ENCODE results near the genes TMBIM1, CYP27A1, IHH and DNPEP.

GRCh38 chr2:218292330-218292921 lies at the start of gene TMBIM1:
TMBIM1 (minus strand) TSS chr2:218292503.
- RAMPAGE, long total RNA = start-site peak on the minus strand at chr2:218292503-218292545, 61 and 149 reads in 2 replicates
- RRBS = 3% methylated on average over 31 of the region's 45 CpGs

- RAMPAGE, long total RNA = no peak
- RRBS = no CpG with 5 or more reads among the region's 12 CpGs
These were observed 932 bp upstream of the CTDSP1 start for GRCh38 chr2:218398860-218399012.

DNA sequence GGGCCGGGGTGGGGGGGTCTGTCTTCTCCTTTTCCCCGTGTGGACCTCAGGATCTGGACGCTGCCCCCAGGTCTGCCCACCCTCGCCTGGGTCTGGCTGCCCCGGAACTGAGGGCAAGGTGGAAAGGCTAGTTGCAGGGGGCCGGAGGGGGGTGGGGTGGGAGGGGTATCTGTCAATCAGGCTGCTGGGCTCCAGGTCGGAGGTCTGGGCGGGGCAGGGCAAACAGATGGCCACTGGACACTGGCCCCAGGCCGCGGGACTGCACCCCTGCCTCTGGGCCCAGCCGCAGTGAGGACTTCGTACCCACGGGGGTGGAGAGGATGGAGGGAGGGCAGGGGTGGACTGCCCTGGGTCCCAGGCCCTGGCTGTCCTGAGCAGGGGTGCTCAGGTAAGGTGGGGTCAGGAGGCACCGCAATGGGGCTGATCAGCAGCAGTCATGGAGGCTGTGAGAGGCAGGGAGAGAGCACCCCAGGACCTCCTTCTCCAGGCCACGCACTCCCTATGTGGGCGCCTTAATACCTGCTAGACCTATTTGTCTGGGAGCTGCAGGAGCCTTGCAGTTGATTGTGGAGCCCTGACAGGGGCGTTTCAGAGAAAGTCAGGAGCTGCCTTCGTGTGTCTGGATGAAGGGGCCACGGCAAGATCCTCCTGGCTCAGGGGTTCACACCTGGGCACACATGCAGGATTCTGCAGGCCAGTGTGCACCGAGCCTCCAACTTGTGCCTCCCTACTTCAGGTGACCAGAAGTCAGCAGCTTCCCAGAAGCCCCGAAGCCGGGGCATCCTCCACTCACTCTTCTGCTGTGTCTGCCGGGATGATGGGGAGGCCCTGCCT lies 1.4 kb downstream of the CTDSP1 start:
- RAMPAGE, long total RNA = no peak
- RRBS = 3% methylated on average over 4 of the region's 23 CpGs

DNA sequence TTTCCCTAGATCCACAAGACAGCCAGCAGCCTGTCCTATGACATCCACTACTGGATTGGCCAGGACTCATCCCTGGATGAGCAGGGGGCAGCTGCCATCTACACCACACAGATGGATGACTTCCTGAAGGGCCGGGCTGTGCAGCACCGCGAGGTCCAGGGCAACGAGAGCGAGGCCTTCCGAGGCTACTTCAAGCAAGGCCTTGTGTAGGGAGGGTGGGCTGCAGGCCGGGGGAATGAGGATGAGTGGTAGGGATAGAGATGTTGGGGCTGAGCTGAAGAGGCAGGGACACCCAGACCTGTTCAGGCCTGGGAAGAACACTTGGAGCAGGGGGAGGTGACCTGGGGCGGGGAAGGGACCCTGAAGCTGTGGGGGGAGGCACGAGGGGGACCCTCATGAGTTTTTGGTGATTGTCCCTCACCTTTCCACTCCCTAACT lies 6.7 kb downstream of the VIL1 start:
- RAMPAGE, long total RNA = no peak
- RRBS = 84% methylated on average over 5 of the region's 9 CpGs

DNA sequence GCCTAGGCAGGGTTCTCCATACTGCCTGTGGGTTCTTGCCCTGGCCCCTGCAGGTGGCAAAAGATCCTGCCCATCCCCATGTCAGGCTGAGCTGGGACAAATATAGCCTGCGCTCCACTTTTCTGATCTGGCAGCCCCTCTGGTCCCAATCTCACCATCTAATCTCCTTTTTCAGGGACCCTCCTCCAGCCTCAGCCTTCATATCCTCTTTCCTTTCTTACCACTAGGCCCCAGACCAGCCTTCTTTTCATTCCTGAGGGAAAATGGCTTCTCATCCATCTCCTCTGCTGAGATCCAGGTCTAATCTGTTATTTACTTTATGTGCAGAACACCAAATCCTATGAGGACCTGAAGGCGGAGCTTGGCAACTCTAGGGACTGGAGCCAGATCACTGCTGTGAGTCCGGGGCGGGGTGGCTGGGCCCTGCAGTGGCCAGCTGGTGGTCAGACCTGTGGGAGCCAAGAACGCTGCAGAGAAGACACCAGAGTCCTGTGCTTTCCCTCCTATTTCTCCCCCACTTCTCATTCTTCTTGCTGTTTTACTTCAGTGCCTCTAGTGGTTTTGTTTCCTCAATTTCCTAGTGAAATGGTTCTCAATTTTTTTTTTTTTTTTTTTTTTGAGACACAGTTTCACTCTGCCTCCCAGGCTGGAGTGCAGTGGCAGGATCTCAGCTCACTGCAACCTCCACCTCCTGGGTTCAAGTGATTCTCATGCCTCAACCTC lies 19.6 kb downstream of the VIL1 start:
- RAMPAGE, long total RNA = no peak
- RRBS = no CpG with 5 or more reads among the region's 5 CpGs

DNA sequence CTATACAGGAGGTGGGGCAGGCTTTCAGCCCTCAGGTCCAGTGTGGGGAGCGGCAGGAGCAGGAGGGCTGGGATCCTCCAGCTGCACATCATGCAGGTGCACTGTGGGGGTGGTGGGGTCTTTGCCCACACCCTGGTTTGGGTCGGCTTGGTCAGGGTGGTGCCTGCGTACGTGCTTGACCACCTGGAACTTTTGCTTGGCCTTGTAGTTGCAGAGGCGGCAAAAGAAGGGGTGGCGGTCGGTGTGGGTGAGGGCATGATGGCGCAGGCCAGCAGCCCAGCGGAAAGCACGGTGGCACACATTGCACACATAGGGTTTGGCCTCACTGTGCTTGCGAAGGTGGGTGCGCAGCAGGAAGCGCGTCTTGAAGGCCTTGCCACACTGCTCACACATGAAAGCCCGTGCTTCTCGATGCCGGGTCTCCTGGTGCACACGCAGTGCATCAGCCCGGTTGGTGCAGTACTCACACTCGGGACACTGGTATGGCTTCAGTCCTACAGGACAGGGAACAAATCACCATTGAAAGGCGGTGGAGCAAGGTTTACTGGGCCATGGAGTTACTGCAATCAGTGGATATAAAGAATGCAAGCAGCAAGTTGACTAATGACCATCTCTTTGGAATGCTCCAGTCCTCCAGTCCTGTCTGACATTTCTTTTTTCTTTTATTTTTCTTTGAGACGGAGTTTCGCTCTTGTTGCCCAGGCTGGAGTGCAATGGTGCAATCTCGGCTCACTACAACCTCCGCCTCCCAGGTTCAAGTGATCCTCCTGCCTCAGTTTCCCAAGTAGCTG lies 20.9 kb downstream of the ZNF142 start:
- RAMPAGE, long total RNA = no peak
- RRBS = no CpG with 5 or more reads among the region's 25 CpGs

DNA sequence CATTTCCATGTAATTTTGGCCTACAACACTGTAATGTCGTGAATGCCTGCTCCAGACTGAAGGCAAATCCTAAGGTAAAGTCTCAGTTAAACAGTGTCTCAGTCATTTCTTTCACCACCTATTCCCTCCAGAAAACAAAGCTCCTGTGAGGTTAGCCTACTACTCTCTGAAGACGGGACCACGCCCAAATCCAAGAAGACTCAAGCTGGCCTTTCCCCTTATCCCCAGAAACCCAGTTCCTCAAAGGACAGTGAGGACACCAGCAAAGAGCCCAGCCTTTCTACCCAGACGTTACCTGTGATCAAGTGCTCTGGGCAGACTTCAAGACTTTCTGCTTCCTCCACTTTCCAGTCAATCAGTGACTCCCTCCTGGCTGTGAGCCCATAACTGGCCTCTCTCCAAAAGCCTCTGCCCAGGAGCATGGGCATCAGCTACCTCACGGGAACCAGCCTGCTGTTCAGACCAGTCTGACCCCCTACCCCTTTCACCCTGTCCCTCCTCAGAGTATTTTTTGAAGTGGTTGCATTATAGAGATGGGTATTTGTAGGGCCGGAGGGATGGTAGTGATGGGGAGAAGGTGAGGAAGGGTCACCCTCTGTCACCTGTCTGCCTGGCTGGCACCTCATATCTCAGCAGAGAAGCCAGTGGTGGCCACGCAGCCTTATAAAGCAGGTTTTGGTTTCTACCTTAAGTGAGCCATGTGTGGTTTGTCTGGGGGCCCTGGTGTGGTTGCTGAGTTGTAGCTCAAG lies 27.8 kb upstream of the CYP27A1 start:
- RAMPAGE, long total RNA = no peak
- RRBS = no CpG with 5 or more reads among the region's 7 CpGs

GRCh38 chr2:218781432-218782231 lies at the start of gene CYP27A1:
CYP27A1 (plus strand) TSS chr2:218782147.
- RAMPAGE, long total RNA = no peak
- RRBS = 1% methylated on average over 16 of the region's 62 CpGs

DNA sequence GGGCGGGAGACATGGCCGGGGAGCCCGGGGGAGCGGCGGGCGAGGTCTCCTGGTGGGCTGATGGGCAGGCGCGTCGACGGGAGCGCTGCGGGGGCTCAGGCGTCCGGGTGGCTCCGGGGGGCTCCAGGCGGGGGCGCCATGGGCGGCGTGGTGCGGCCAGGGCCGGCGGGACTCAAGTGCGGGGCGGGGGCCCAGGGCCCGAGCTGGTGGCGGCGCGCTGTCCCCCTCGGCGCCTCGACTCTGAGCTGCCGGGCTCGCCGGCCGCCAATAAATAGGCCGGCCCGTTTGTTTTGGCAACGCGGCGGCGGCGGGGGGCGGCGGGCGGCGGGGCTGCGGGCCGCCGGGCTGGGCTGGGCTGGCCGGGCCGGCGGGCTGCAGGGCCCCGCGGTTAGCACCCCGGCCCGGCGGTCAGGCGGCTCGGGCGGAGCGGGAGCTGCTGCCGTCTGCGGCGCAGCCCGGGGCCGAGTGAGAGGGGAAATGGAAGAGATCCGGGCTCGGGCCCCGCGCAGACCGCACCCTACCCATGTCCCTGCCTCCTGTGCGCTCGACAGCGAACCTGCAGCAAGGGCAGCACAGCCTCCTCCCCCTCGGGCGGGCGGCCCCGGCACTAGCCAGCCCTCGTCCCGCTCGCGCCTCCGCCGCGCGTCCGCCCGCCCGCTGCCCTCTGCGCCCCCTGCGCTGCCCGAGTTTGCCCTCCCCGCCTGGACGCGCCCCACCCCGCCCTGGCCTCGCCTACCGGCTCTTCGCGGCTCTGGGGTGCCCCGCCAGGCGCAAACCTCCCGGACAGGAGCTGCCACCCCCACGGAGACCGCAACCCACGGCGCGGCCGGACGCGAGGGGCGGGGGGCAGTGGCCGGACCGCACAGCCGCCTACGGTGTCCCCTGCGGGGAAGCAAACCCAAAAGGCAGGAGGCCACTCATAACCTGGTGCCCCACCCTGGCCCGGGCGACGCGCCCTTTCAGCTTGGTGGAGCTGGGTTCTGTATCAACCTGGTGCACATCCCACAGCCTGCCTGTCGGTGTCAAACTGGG lies at the start of gene IHH:
Gene IHH, minus strand, starts transcription at position 467 of the 1,032 bp plus-strand sequence.
- RAMPAGE, long total RNA = no peak
- RRBS = 2% methylated on average over 74 of the region's 122 CpGs

DNA sequence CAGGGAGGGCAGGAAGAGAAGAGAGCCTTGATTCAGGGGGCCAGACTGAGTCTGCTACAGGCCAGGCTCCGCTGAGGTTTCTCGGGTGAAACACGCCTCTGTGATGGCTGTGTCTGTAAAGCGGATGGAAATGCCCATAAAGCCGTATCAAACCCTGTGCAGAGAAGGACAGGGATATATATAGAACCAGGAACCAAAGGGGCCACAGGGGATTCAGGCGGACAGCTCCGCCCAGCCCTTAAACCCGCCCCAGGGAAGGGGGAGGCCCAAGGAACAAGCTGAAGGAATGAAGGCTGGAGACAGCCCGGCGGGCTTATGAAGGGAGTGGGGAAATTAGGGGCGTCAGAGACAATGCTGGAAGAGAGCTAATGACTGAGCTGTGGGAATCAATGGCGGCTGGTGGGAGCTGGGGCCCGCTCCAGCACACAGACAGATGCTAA lies 42.1 kb downstream of the NHEJ1 start:
- RAMPAGE, long total RNA = no peak
- RRBS = no CpG with 5 or more reads among the region's 13 CpGs

- RAMPAGE, long total RNA = no peak
- RRBS = no CpG with 5 or more reads among the region's 15 CpGs
These were observed 1.4 kb upstream of the SLC23A3 start for GRCh38 chr2:219170915-219171885.

DNA sequence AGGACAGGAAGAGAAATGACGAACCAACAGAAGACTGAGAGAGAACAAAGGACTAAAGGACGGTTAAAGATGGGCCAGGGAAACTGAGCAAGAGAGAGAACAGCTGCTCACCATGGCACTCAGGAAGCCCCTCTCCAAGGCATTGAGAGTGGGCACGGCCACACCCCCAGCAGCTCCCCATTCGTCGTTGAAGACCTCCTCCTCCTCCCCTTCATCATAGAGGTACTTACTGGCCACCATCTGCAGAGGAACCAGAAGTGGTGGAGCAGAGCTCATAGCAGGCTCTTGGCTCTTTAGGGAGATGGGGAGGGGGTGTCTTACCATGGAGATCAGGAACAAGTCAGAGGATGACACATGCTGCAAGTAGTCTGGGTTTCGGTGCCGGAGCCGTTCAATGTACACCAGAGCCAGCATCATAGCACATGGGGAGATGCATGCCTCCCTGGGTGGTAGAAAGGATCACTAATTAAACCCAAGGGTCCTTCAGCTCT lies 2.0 kb downstream of the CNPPD1 start:
- RAMPAGE, long total RNA = no peak
- RRBS = no CpG with 5 or more reads among the region's 8 CpGs

GRCh38 chr2:219219227-219219424 lies 368 bp upstream of the ABCB6 start:
- RAMPAGE, long total RNA = no peak
- RRBS = no CpG with 5 or more reads among the region's 12 CpGs

DNA sequence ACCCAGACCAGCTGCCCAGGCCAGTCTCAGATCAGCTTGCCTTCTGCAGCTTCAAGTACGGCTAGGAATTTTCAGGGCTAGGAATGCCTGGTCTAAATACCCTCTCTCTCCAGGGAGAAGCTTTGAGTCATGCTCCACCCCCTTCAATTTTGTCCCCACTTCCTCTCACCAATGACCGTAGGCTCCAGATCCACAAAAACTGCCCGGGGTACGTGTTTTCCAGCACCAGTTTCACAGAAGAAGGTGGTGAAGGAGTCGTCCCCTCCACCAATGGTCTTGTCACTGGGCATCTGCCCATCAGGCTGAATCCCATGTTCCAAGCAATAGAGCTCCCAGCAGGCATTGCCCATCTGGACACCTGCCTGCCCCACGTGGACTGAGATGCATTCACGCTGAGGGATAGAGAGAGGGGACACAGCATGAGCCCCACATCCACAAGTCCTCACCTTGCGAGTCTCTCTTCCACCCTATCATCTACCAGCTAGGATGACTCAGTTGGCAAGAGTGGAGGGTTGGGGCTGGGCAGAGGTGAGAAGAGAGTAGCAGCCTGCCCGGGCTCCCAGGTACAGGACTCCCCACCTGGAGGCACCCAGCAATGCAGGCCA lies 1.1 kb upstream of the TUBA4B start:
- RAMPAGE, long total RNA = no peak
- RRBS = no CpG with 5 or more reads among the region's 9 CpGs

- RAMPAGE, long total RNA = no peak
- RRBS = no CpG with 5 or more reads among the region's 11 CpGs
These were observed 5.0 kb upstream of the DNAJB2 start for GRCh38 chr2:219273779-219275018.

DNA sequence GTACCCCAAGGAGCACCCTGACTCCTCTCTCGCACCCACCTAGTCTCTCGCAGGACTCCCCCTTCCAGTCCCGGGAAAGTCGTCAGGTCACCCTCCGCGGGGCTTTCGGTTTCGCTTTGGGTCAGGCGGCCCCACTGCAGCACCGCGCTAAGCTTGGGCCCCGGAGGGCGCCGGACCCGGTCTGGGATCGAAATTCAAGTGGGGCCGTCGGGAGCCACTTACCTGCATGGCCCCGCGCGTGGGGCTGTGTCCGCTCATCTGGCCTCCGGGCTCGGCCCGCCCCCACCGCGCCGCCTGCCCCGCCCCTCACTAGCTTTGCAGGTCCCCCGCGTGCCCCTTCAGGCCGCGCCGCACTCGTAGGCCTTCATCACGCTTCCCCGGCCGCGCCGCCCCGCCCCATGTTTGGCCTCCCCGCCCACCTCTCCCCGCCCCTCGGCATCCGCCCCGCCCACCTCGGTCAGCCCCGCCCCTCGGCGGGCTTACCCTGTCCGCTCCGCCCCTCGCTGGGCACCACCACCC lies at the start of gene DNPEP:
Gene DNPEP, minus strand, starts transcription at position 376 of the 519 bp plus-strand sequence.
- RAMPAGE, long total RNA = start-site peak on the minus strand centred at position 330 of the sequence, 165 bp wide, 358 and 163 reads in 2 replicates
- RRBS = 1% methylated on average over 29 of the region's 53 CpGs

DNA sequence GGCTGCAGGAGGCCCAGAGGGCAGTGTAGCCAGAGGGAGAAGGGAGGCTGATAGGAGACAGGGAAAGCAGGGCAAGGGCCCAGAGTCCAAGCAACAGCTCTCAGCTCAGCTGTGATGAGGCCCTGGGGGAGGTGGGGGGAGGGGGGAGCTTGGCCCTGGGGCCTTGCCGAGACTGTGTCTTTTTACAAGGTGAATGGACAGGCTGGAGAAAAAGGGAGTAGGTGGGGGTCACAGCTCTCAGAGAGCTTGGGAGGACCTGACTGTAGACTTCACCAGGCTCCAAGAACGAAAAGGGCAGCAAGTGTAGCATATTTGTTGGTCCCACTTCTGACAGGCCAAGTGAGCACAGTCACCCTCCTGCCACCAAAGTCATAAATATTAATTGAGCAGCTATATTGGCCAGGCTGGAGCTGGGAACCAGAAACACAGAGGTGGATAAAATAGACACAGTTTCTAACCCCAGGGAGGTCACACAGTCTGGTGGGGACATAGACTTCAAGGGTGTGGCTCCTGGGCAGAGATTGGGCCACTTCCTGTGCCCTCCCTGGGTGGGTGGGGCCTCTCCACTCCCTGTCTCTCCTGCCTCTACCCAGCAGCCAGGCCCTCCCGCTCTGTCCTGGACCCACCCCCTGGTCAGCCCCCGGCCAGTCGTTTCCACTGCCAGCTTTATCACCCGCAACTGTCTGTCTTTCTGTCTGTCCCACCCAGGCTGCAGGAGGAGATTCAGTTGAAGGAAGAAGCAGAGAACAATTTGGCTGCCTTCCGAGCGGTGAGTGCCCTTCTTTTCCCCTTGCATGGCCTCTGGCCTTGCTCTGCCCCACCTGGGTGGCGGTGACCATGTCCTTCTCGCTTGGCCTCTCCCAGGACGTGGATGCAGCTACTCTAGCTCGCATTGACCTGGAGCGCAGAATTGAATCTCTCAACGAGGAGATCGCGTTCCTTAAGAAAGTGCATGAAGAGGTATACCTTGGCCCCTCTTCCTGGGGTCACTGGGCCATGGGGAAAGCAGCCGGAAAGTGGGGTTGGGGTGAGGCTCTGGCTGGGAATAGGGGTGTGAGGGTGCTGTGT lies 1.5 kb downstream of the DES start:
- RAMPAGE, long total RNA = start-site peak on the plus strand centred at position 727 of the sequence, 41 bp wide, 145 and 116 reads in 2 replicates
- RRBS = no CpG with 5 or more reads among the region's 17 CpGs

DNA sequence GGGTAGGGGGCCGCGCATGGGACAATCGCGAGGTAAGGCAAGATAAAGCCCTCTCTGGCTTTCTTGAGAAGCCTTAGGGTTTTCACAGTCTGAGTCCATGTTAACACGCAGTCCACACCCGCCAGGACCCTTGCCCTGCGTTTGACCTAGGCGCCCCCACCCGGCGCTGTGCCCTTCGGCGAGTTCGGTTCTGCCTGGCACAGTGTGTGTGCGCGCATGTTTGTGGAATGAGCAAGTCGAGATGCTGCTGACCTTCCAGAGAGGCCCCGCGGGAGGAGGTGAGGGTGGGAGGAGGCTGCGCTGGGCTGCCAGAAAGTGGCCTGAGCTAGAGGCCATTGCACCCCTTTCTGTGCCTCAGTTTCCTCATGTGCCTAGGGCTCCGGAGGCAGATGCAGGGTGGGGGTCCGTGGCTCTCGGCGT lies 6.7 kb downstream of the SPEG start:
- RAMPAGE, long total RNA = no peak
- RRBS = 2% methylated on average over 4 of the region's 23 CpGs

GRCh38 chr2:219492642-219493440 lies 3.1 kb upstream of the SPEGNB start:
- RAMPAGE, long total RNA = no peak
- RRBS = 81% methylated on average over 8 of the region's 25 CpGs

DNA sequence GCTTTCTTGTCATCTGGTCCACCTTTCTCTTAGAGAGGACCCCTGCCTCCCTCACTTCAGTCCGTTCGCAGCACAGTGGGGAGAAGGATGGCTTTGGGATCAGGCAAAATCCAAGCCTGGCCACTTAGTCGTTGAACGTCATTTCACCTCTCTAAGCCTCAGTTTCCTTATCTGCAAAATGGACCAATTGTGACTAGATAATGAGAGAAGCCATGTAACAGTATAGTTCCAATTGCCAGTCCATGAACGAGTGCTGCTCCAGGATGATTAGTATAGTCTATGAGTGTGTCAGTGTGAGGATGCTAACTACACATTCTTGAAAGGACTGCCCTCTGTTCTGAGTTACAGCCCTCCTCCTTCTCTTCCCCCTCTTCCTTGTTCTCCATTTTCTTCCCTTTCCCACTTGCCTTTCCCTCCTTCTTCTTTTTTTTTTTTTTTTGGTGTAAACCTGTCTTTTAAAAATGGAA lies 1.1 kb downstream of the INHA start:
- RAMPAGE, long total RNA = no peak
- RRBS = no CpG with 5 or more reads among the region's 5 CpGs

Measured in cardiac muscle cell (in vitro differentiated cells and primary cell).